ENCODE measurements around a stretch of chr7.

DNA sequence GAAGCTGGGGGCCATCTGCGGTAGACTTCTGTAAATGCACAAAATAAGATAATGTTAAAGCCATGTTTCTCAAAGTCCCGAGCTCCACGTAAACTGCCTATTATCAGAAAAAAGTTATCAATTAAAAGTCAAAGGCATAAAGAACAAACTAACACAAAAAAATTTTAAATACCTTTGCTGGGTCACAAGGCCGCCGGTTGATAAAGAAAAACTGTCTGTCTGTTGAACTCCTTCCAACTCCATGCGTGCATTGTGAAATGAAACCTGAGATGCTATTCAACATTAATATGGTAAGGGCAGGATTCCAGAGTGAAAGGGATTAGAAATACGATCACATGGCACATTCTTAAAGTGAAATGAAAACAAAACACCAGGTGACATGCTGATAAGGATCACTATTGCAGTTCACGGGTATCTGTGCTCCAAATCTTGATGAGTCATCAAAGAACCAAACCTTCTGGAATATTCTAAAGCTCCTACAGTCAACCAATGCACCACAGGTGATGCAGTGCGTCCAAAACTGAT is 13.4 kb downstream of the PMS2 start:
- RRBS: no CpG with 5 or more reads among the region's 9 CpGs

DNA sequence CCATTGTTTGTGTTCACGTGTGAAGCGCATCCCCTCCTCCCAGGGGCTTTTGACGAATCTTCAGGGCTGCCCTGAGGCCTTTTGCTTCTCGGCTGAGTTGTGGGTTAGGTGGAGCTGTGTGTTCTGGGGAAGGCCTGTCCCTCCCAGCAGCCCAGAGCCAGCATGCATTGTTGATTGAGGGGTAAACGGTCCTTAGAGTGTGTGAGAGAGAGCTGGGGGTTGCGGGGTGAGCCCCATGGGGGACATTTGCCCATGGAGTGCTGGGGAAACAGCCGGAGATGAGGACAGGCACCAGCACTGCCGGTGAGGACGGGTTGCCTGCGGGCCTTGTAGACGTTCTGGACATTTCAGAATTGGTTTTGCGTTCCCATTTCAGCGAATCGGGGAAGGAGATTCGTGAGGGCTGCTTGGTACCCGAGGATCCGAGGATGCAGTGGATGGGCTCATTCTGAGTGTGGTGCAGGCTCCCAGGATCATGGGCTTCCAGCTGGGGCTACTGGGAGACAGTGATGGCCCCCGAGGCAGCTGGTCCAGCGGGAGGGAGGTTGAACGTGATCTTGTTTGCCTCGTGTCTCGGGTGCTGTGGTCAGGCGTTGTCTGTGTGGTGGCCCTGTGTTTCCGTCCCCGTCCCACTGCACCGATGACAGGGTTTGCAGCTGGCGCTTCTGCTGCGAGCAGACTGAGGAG is 53.7 kb downstream of the USP42 start:
- RRBS: no CpG with 5 or more reads among the region's 28 CpGs

- RRBS: 1% methylated on average over 15 of the region's 53 CpGs
Observed at GRCh38 chr7:6271438-6272233, 788 bp downstream of the CYTH3 start.

- RRBS: no CpG with 5 or more reads among the region's 6 CpGs
Observed at GRCh38 chr7:6393184-6394222, 19.2 kb downstream of the RAC1 start.

GRCh38 chr7:6472117-6472631 is 11.8 kb downstream of the KDELR2 start:
- RRBS: no CpG with 5 or more reads among the region's 6 CpGs

DNA sequence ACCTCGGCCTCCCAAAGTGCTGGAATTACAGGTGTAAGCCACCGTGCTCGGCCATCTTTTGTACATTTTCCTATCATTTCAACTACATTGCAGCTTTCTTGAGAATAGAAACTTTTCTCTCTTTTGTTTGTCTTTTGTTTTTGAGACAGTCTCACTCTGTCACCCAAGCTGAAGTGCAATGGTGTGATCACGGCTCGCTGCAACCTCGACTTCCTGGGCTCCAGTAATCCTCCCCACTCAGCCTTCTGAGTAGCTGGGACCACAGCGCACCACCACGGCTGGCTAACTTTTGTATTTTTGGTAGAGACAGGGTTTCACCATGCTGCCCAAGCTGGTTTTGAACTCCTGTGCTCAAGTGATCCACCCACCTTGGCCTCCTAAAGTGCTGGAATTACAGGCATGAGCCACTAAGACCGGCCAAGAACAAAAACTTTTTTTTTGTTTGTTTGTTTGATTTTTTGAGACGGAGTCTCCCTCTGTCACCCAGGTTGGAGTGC is 4.9 kb downstream of the KDELR2 start:
- RRBS: no CpG with 5 or more reads among the region's 10 CpGs

DNA sequence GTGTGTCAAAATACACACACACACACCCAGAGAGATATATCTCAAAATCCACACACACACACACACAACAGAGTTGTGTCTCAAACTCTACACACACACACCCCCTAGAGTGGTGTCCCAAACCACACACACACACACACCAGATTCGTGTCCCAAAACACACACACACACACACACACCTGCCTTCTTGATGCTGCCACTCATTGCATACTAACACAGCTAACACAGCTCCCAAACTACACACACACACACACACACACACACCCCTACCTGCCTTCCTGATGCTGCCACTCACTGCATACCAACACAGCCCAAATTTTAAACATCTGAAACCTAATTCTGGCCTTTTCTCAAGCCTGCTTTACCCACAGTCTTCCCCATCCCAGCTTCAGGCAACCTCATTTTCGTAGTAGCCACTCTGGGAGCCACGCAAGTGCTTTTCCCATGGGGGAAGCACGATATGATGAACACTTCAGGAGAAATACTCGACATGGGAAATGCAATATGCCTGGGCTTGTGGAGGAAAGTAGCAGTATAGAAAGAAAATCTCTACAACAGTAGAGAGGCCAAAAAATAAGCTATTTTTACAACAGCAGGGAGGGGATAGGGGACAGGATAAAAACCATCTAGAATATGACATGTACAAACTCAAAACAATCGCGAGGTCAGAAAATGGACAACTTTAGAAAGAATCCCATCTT is 3.8 kb downstream of the ZNF12 start:
- RRBS: no CpG with 5 or more reads among the region's 7 CpGs

GRCh38 chr7:6990387-6990818 is 164.3 kb upstream of the CCZ1B start:
- RRBS: no CpG with 5 or more reads among the region's 4 CpGs

DNA sequence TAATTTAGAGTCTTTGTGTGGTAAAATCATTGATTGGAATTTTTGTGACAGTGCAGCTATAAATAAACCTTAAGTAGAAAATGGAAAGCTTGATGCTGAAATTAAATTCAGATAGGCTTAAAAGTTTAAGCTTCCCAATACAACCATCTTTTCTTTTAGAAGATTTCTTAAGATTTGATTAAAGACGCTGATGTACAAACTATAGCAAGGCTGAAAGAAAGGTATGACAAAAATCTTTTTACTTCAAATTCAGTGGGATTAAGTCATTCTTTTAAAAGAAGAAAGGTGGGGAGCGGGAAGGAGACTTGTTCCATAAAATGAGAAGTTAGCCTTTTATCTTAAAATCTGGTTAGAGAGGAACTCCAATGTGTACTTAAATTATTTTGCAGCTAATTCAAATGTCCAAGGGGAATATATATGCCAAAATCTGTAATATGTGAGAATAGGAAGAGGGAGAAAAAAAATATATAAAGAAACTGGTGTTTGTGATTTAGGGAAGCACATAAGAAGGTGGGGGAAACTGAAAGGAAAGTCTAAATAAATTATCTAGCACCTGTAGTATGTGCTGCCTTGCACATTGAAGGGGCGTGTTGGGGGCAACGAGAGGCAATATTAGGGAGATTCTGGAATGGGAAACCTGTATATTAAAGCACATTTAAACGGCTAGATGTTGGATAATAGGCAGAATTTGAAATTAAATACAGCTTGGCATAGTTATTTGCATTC is 2.5 kb downstream of the C1GALT1 start:
- RRBS: no CpG with 5 or more reads among the region's 5 CpGs

DNA sequence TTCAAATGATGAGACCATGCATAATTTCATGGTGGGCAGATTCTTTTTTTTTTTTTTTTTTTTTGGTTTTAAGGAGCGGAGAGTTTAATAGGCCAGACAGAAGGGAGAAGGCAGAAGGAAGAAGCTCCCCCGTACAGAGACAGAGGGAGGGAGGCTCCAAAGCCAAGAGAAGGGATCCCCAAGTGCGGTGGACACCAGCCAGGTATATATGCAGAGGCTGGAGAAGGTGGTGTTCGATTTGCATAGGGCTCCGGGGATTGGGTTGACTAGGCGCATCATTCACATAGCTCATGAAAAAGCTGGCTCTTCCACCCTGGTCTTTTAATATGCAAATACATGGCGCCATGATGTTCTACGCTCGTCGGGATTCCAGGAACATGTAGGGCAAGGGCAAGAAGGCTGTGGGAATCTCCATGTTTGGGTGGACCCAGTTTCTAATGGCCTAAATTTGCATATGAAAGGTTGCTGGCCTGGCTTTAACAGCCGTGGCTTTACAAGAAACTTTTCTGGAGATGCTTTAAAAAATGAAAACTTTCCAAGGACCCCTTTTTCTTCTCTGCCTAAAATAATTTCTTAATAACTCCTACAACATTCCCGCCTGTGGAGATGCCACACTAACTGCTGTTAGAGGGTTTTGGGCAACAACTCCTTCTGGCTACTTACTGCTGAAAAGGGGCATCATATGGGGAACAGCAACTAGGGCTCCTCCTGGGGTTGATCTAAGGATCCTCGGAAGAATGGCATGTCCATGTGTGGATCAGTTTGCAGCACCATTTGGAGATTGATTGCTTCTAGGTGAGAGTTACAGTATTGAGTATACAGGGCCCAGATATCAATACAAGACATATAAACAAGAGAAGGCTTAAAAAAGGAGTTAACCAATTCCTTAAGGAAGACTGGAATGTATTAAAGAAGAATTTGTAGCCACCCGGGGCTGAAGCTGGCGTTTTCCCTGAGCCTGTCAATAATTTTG is 28.3 kb downstream of the C1GALT1 start:
- RRBS: no CpG with 5 or more reads among the region's 15 CpGs

- RRBS: no CpG with 5 or more reads among the region's 9 CpGs
Observed at GRCh38 chr7:7440363-7441059, 95.2 kb downstream of the COL28A1 start.

DNA sequence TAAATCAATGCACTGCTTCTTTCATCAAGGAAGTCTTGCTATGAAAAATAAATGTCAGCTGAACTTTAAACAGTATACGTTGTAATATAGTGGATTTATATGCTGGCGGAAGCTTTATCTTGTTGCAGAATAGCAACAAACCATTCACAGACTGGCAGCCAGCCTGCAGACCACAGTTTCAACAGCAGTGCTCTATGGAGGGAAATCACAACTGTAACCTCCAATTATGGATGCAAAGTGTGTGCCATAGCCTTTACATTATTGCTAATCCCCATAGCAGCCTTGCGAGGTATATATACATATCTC is 22.8 kb downstream of the COL28A1 start:
- RRBS: no CpG with 5 or more reads among the region's 3 CpGs

- RRBS: no CpG with 5 or more reads among the region's 6 CpGs
Observed at GRCh38 chr7:7641996-7642502, 1.5 kb downstream of the UMAD1 start.

DNA sequence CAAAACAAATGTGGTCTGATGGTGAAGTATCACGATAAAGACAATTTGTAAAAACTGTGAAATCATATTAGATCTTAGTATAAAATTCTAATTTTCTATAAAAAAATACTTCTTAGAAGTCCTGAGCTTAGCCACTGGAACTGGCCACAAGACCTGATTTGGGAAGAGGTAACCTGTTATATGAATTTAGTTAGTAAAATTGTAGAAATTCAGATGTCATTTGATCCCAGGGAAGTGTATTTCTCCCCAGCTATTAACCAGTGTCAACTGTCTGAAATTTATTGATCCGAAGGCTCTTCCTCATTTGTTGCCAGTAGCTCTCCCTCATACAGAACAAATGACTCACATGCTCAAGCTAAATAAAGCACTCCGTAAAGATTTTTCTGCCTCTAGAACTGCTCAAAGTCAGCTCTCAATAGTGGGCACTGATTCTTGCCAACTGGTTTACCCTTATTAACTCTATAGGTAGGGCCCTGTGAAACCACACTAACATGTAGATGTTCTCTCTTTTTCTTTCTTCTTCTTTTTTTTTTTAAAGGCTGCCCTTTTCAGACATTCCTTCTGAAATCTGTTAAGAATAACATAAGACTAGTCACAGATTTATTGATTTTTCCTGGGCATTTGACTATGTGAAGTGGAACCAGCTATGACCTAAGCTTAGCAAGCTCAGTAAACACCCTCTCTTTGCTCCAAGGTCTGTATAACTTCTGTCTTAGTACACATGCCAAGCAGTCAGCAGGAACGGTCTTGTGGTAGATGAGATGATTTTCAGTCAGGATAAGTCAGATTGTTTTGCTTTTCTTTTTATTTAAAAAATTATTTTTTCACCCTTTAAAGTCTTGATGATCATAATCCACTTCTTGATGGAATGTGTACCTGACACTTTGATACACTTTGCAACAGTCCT is 21.8 kb downstream of the RPA3 start:
- RRBS: no CpG with 5 or more reads among the region's 4 CpGs

DNA sequence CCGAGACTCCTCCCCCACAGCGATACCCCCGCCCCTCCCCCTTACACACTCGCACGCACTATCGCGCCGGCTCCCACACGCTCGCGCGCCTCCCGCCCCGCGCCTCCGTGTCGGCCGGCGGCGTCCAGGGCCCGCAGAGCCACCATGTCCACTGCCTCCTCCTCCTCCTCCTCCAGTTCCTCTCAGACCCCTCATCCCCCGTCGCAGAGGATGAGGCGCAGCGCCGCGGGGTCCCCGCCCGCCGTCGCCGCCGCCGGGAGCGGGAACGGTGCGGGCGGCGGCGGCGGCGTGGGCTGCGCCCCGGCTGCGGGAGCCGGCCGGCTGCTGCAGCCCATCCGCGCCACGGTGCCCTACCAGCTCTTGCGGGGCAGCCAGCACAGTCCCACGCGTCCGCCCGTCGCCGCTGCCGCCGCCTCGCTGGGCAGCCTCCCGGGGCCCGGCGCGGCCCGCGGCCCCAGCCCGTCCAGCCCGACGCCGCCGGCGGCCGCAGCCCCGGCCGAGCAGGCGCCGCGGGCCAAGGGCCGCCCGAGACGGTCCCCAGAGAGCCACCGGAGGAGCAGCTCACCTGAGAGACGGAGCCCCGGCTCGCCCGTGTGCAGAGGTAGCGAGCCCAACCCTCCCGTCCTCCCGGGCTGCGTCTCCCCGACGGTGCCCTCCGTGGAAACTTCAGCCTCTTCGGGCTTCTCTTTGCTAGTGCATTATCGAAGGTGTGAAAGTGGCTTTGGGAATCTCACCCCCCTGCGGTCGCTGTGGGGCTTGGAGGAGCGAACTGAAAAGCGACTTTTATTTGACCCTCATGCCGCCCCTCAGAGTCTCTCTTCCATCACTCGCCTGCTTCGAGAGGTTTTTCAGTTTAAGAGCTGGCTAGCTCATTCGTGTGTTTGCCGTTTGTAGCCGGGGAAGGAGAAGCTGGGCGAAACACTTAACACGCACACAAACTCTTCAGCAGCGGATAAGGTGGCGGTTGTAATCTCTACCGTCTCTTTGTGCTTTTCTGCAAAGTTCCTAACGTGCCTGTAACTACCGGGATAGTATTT is 929 bp downstream of the GLCCI1 start:
- RRBS: under 1% methylated on average over 47 of the region's 112 CpGs

DNA sequence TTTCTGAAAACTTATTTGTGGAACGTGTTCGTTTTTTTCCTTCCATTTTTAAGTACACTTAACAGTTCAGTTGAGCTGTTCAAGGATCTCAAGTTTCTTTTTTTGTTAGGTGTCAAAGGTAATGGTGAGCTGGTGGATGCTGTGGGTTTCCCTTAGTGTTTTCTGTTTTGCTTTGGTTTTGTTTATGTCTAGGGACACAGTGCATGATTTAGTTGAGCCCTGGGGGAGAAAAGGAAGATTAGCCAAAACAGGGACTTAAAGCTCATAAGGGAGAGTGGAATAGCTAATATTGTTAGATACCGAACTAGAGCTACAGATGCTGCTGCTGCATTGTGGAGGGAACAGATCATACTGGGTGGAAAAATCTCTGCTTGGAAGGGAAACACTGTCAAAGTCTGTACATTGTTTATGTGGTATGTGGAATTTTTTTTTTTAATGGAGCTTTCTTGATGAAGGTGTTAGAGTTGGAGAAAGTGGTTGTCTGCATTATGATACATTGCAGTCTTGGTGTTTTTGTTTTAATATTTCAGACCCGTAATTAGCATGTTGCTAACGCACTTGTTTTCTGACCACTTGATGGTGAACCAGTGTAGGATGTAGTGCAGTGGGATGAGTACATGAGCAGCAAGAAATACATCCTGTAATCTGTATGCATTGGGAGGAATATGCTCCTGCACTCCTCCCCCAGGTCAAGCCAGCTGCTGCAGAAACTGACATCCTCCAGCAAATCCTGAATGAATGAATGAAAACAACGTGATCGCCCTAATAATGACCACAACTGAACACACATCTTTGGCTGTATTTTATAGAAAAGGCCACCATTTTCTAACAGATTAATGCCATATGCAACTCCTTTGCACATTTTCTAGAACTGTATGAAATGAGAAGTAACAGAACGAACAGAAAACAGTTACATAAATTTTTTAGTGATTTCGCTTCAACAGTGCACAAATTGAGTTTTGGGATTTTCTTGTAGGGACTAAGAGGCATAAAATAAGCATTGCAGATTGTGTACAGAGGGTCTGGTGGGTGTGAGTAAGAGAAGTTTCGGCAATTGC is 2.2 kb downstream of the GLCCI1 start:
- RRBS: no CpG with 5 or more reads among the region's 10 CpGs

GRCh38 chr7:8131926-8133182 is 129.6 kb downstream of the ICA1 start:
- RRBS: no CpG with 5 or more reads among the region's 8 CpGs

DNA sequence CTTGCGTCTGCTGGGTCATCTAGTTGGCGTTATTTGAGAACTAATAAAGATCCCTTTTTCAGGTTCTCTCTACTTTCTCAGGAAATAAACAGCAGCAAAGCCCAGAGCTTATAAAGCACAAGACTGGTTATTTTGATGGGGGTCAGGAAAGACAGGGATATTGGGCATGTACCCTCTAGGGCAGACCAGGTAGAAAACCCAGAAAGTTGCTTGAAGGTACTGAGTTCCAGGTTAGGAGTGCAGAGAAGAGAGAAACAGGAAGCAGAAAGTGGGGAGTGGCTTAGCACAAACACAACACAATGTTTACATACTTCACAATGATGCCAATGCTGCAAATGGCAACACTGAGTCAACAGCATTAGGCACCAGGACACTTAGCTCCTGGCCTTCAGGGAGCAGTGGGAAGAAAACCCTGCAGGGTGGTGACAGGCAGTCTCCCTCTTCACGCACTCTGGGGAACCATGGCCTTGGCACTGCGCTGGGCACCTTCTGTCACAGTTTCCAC is 7.4 kb downstream of the ICA1 start:
- RRBS: no CpG with 5 or more reads among the region's 4 CpGs

GRCh38 chr7:8303673-8304561 is 42.0 kb upstream of the ICA1 start:
- RRBS: no CpG with 5 or more reads among the region's 35 CpGs

DNA sequence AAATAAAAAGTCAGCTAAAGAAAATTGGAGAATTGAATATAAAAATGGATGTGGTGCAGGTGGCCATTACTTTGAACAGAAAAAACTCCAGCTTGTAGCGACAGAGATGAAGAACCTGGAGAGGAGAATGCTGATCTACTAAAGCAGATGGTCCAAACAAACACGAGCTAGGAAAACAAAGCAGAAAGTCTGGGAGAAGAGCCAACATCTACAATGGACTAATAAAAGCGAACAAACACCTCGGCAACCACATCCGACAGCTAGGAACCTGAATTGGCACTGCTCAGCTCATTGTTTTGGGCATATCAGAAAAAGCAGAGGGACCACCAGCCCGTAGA is 204.6 kb downstream of the NXPH1 start:
- RRBS: no CpG with 5 or more reads among the region's 6 CpGs